HT-29 (cell line): ENCODE measurements around a stretch of chr3.

GRCh38 chr3:72152503-72153226, 367.7 kb upstream of the PROK2 start:
- RAMPAGE, long total RNA = no peak

GRCh38 chr3:72155305-72156252, 370.6 kb upstream of the PROK2 start:
- RAMPAGE, long total RNA = no peak

GRCh38 chr3:72288709-72289928, 504.2 kb upstream of the PROK2 start:
- RAMPAGE, long total RNA = no peak

GRCh38 chr3:72347689-72348410, 500.4 kb downstream of the SHQ1 start:
- RAMPAGE, long total RNA = no peak

- RAMPAGE, long total RNA = no peak
These were observed 475.0 kb downstream of the SHQ1 start for GRCh38 chr3:72373357-72373630.

- RAMPAGE, long total RNA = no peak
These were observed 395.6 kb downstream of the SHQ1 start for GRCh38 chr3:72452680-72453068.

- RAMPAGE, long total RNA = no peak
These were observed 352.4 kb downstream of the SHQ1 start for GRCh38 chr3:72495862-72496309.

DNA sequence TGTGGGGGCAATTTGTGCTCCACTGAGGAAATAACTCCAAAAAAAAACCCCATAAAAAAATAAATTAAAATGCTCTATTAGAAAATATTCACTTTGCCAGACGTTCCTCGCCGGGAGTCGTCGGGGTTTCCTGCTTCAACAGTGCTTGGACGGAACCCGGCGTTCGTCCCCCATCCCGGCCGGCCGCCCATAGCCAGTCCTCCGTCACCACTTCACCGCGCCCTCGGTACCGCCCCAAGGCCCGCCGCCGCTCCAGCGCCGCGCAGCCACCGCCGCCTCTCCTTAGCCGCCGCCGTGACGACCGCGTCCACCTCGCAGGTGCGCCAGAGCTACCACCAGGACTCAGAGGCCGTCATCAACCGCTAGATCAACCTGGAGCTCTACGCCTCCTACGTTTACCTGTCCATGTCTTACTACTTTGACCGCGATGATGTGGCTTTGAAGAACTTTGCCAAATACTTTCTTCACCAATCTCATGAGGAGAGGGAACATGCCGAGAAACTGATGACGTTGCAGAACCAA, 41.0 kb downstream of the GXYLT2 start:
- RAMPAGE, long total RNA = no peak

DNA sequence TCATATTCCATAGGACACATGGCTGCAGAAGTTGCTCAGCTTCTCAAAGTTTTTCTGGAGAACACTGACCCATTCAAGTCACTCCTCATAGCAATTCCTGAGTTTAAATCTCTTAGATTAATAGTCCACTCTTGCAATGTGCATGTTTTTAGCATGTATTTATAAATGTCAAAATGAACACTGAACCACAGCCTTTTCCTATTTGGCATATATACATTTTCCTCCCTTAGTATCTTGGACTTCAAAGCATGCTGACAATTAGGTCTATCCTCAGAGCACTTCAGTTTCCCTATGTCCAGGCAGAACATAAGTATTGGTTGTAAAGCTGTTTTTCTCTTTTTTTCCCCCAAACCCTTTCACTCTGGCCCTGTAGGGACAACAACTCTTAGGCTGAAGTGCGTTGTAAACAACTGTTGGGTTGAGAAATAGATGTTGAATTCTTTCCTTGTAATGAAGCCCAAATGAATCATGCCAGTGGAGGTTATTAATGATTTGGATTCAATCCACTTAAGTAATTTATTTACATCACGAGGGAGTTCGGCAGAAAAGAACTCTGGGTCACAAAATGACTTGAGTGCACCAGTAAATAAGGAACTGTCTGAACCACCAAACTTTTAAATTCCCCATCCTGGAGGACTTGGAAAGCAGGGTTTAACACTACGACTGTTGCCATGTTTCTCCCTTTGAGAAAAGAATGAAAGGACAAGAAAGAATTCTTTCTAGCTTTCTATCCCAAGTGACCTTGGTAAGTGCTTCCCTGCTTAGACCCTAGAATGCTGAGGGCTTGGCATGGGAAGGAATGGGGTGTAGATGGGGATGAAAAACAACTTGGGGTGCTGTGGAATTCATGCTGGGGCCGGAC, 219.0 kb downstream of the PDZRN3 start:
- RAMPAGE, long total RNA = no peak

GRCh38 chr3:73488181-73488740, 136.5 kb downstream of the PDZRN3 start:
- RAMPAGE, long total RNA = no peak

DNA sequence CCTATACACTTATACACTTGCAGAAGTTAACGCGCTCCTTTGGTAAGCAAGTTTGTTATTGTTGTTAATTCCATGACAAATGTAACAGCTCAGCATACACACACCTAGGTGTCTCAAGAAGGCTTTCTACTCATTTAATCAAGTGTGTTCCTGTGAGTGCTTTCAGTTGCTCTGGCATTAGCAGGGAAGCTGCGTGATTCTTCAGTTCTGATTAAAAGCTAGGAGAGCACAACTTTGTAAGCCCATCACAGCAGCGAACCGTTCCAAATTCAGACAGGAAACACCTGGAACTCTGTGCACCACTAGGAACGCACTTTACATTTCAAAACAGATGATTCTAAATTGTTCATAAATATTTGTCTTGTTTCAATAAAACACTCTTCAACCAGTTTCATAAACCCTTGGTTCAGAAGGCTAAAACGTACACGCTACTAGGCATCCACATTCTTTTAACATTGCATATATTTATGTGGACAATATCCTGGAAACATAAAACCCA, 112.7 kb downstream of the PDZRN3 start:
- RAMPAGE, long total RNA = no peak

DNA sequence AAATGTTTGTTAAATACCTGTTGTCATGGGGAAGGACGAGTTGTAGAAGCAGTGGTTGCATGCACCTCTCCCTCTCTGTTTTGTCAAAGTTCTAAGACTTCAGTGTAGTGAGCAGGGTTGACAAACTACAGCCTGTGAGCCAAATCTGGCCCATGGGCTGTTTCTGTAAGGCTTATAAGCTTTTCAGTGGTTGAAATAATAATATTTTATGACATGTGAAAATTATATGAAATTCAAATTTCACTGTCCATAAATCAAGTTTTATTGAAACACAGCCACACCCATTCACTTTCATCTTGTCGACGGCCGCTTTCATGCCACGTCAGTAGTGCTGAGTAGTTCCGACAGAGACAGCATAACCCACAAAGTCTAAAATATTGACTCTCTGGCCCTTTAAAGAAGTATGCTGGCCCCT, 102.9 kb downstream of the PDZRN3 start:
- RAMPAGE, long total RNA = no peak

- RAMPAGE, long total RNA = no peak
These were observed 32.6 kb downstream of the PDZRN3 start for GRCh38 chr3:73591894-73592856.

- RAMPAGE, long total RNA = no peak
These were observed 15.6 kb downstream of the PDZRN3 start for GRCh38 chr3:73609140-73609547.

DNA sequence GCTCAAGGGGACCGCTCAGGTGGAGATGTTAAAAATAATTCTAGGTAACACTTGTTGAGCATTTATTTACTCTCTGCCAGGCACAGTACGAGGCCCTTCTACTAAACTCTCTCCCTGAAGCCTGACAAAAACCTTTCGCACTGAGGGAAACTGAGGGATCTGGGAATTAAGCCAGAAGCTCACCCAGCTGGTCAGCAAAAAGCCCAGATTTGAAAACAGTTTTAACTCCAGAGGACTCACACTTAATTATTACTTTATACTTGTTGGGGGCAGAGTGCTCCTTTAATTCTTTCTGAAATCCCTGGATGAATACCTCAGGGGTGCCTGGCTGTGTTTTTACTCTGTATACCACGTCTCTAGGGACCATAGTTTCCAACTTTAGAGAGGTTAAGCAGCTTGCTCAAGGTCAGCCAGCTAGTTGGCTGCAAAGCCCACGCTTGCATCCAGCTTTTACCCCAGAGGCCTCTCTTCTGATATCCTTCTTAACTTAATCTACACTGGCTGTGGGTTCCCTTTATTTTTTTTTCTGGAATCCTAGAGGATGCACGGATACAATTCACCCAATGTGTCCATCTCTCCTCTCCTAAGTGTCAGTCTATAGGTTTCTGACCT, 1.5 kb downstream of the PDZRN3 start:
- RAMPAGE, long total RNA = no peak

GRCh38 chr3:73624012-73624853, 508 bp downstream of the PDZRN3 start:
- RAMPAGE, long total RNA = no peak

DNA sequence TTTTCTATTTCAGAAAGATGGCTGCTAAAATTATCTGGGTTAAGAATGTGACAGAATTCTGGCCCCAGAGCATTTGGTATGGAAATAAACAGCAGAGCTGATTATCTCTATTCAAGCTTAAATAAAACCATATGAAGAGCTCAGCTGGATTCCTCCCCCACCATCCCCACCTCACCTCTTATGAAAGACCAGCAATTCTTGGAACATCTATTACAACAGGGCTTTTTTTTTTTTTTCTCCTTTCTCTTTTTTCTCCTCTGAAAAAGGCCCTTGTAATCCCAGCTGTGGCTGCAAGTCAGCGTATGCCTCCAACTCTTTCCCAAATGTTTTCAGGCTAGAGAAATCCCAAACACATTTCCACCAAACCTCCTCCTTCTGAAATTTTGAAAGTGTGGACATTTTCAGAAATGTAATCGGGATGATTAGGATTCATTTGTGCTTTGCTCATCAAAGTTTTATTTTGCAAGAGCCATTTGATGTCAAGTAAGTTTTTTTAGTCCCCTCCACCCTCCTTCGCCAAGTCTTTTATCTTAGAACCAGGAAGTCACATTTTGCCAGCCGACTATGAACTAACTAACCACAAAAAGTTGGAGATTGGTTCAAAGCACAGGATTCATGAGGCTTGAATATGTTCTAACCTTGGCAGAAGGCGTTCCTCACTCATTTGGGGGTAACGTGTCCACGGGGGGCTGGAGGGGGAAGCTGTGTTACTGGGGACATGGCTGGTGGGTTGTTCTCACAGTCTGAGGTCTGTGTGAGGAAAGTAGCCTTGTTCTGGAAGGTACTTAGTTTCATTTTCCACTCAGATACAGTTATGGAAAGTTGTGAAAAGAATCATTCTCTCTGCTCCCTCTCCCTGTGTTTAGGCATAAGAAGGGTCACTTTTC, 142.1 kb upstream of the PDZRN3 start:
- RAMPAGE, long total RNA = no peak

GRCh38 chr3:74613521-74614212, 792 bp downstream of the CNTN3 start:
- RAMPAGE, long total RNA = no peak

DNA sequence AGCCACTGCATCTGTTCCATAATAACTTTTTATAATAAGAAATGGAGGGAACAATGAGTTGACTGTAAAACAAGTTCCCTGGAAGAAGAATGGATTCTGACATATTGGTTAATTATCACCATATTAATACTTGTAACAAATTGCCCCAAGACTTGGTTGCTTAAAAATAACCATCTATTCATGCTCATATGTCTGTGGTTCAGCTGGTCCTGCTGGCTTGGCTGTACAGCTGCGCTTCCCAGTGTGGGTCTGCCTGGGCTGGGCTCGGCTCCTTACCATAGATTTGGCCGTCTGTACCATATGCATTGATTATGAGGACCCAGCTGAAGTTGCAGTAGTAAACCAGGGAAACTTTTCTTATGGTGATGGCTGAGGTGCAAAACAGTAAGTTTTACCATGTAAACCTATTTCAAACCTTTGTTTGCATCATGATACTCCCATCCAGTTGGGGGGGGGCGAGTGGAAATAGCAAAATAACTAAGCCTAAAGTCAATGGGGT, 15.3 kb upstream of the CNTN3 start:
- RAMPAGE, long total RNA = no peak

- RAMPAGE, long total RNA = no peak
These were observed 5.2 kb downstream of the FRG2C start for GRCh38 chr3:75669279-75669877.